A549 (cell line): Measurements from ENCODE around the gene PPP1CB.

- PRO-cap = no peak
CAGE:
- cytosol, long polyA plus RNA = no peak
- long polyA plus RNA = no peak
- nucleus, long polyA plus RNA = no peak
Observed at GRCh38 chr2:28117226-28117579, 226.7 kb downstream of the BABAM2 start.

- PRO-cap = no peak
CAGE:
- cytosol, long polyA plus RNA = no peak
- long polyA plus RNA = no peak
- nucleus, long polyA plus RNA = no peak
Observed at GRCh38 chr2:28172154-28172982, 220.3 kb upstream of the FOSL2 start.

GRCh38 chr2:28175307-28176006 is 217.2 kb upstream of the FOSL2 start:
- PRO-cap = no peak
CAGE:
- cytosol, long polyA plus RNA = no peak
- long polyA plus RNA = no peak
- nucleus, long polyA plus RNA = no peak

- PRO-cap = no peak
CAGE:
- cytosol, long polyA plus RNA = no peak
- long polyA plus RNA = no peak
- nucleus, long polyA plus RNA = no peak
Observed at GRCh38 chr2:28394445-28394890, 1.8 kb downstream of the FOSL2 start.

DNA sequence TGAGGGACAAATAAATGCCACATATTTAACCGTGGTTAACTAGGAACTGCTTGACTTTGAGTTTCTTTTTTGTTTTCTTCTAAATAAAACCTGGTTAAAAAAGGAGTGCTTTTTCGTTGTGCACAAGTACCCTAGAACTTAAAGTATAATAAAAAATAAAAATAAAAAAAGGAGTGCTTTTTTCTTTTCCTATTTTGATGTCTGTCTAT is 4.3 kb downstream of the FOSL2 start:
- PRO-cap = no peak
CAGE:
- cytosol, long polyA plus RNA = no peak
- long polyA plus RNA = no peak
- nucleus, long polyA plus RNA = no peak

- PRO-cap = no peak
CAGE:
- cytosol, long polyA plus RNA = no peak
- long polyA plus RNA = no peak
- nucleus, long polyA plus RNA = no peak
Observed at GRCh38 chr2:28407850-28408681, 15.4 kb downstream of the FOSL2 start.

DNA sequence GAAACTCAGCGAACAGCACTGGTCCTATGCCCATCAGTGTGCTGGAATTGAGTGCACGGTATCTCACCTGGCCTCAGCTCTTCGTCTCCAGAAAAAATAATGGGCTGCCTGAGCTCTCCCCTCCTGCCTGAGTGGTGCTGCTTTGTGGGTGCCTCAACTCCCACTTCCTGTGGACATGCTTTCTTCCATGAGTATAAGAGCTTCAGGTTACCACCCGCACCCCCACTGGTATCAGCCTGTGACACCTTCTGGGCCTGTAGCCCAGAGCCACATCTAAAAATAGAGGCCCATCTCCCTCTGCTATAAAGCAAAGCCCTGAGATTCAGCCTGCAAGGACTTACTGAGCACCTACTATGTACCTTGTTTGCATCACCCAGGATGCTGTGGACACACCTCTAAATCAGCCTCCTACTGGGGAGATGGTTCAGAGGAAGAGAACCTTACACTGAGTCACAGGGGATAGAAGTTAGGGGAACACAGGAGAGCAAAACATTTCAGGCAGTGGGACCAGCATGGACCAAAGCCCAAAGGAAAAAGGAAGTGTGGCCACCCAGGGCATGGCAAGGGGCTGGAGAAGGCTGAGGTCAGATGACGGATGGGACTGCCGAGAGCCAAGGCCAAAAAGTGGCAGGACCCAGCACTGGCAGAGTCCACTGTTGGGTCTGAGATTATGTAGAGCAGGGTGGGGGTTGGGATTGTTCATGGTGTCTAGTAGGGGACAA is 123.8 kb upstream of the PPP1CB start:
- PRO-cap = no peak
CAGE:
- cytosol, long polyA plus RNA = no peak
- long polyA plus RNA = no peak
- nucleus, long polyA plus RNA = no peak

DNA sequence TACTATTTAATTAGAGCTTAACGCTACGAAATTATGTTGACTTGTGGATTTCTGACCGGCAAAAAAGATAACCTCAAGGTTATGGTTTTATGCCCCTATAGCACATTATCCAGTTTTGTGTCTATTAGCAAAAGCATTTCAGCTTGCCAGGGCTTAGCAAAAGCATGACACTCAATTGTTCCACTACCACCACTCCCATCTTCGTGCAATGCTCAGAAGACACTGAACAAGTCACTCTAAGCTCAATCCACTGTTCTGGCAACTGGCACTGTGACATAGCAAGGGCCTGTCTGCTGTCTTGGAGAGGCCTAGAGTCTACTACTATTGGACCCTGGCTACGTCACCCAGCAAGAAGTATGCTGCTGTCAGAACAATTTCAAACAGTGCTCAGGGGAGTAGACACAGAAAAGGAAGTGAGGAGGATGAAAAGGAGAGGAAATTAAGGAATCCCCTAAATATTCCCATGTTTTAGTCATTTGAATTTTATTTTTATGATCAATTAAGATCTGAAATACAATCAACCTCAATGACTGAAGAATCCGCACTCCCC is 103.5 kb upstream of the PPP1CB start:
- PRO-cap = no peak
CAGE:
- cytosol, long polyA plus RNA = no peak
- long polyA plus RNA = no peak
- nucleus, long polyA plus RNA = no peak

DNA sequence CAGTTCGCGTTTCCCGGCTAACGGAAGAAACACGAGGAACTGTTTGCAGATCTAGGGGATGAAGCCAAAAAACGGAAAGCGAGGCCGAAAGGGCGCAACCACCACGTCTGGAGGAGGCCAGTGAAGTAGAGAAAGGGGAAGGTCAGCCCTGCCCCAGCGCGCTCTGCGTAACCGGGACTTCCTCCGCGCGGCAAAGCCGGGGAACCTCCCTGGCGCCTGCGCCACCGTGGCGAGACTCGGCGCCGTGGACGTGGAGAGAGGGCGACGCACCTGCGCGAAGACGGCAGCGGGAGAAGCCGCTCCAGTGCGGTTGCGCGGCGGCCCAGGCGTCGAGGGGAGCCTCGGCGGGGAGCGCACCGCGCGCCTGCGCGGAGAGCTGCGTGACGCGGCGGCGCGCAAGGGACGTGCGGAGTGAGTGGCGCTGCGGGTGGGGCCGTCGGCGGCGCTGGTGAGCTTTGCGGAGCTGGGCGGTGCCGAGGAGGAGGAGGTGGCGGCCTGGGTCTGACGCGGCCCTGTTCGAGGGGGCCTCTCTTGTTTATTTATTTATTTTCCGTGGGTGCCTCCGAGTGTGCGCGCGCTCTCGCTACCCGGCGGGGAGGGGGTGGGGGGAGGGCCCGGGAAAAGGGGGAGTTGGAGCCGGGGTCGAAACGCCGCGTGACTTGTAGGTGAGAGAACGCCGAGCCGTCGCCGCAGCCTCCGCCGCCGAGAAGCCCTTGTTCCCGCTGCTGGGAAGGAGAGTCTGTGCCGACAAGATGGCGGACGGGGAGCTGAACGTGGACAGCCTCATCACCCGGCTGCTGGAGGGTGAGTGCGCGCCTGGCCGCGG is at the start of gene PPP1CB:
PPP1CB (plus strand) TSS at position 458 of the 826 bp plus-strand sequence.
- PRO-cap = bidirectional peak, plus-strand start at position 735 of the sequence, minus-strand start at position 227 of the sequence
CAGE:
- cytosol, long polyA plus RNA = no peak
- long polyA plus RNA = start-site peak on the plus strand centred at position 461 of the sequence, 134 bp wide, 236 and 457 reads in 2 replicates; start-site peak on the plus strand centred at position 639 of the sequence, 68 bp wide, 49 and 68 reads in 2 replicates; start-site peak on the plus strand centred at position 748 of the sequence, 40 bp wide, 169 and 118 reads in 2 replicates
- nucleus, long polyA plus RNA = no peak

DNA sequence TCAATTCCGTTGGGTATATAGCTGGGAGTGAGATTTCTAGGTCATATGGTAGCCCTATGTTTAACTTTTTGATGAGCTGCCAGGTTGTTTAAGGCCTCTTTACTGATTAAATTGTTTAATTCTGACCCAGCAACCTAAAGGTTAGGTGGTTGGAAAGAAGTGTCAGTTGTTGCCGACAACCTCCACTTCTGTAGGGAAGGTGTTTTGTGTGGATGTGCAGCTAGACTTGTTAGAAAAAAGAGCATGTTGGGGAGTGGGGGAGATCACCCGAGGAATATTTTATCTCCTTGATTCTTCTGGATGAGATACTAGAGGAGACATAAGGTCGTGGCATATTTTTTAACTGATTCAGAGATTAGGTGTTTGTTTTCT is 5.7 kb downstream of the PPP1CB start:
- PRO-cap = no peak
CAGE:
- cytosol, long polyA plus RNA = no peak
- long polyA plus RNA = no peak
- nucleus, long polyA plus RNA = no peak

- PRO-cap = no peak
CAGE:
- cytosol, long polyA plus RNA = no peak
- long polyA plus RNA = no peak
- nucleus, long polyA plus RNA = no peak
Observed at GRCh38 chr2:28924132-28924948, 29.9 kb downstream of the WDR43 start.

DNA sequence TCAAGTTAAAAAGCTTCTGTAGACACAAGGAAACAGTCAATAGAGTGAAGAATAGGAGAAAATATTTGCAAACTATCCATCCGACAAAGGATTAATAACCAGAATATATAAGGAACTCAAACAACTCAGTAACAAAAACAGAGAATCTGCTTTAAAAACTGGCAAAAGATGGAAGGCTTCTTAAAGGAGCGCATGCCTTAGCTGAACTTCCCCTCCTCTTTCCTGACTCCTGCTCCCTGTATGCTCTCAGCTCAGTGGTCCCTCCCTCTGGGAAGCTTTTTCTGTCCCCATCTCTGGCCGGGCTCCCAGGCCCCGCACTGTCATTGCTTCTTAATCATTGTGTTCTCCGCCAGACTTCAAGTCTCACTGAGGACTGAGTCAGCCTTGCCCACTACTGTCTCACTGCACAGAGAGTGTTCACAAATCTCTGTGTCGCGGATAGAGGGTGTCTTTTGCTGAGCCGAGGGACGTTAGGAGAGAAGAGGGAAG is 16.1 kb downstream of the TOGARAM2 start:
- PRO-cap = no peak
CAGE:
- cytosol, long polyA plus RNA = no peak
- long polyA plus RNA = no peak
- nucleus, long polyA plus RNA = no peak

- PRO-cap = no peak
CAGE:
- cytosol, long polyA plus RNA = no peak
- long polyA plus RNA = no peak
- nucleus, long polyA plus RNA = no peak
Observed at GRCh38 chr2:29001801-29002429, 20.8 kb downstream of the TOGARAM2 start.

DNA sequence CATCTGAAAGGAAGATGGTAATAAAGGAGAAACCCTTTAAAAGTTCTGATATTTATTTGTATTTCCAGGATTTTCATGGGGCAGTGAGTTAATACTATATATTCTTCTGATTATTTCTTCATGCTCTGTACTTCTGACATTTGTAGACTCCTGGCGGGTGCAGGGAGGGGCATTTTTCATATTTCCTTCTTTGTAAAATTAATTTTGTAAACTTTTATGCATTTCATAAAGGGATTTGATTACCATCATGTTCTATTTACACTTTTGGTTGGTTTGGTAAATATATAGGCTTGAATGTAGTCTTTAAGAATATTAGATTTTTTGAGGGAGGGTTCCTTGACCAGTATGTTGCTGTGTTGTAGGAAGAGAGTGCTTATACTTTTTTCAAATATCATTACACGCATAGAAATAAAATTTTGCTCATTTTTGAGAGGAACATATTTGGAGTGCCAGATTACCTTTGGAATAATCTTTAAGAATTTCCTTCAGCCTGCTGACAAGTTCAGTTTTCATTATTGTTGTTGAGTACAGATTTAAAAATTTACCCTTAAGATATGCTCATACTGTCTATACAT is 16.3 kb downstream of the CLIP4 start:
- PRO-cap = no peak
CAGE:
- cytosol, long polyA plus RNA = no peak
- long polyA plus RNA = no peak
- nucleus, long polyA plus RNA = start-site peak on the plus strand centred at position 308 of the sequence, 848 bp wide, 17 and 11 reads in 2 replicates

GRCh38 chr2:29315137-29315321 is 199.8 kb downstream of the CLIP4 start:
- PRO-cap = no peak
CAGE:
- cytosol, long polyA plus RNA = no peak
- long polyA plus RNA = no peak
- nucleus, long polyA plus RNA = no peak

DNA sequence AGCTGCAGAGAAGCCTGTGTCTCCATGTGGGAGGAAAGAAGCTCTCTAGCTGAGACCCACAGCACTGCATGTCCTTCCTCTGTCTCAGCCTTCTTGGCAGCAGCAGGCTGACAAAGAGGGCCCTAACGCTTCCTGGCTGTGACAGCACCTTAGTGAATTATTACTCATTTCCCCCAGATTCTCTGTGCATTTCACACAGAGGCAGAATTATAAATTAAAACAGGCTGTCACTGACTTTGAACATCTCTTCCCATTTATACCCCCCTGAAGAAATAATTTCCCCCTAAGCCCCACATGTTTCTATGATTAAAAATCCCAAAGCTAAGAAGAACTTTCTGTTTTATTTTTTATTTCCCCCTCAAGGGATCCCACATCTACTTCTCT is 206.9 kb downstream of the CLIP4 start:
- PRO-cap = no peak
CAGE:
- cytosol, long polyA plus RNA = no peak
- long polyA plus RNA = no peak
- nucleus, long polyA plus RNA = no peak

- PRO-cap = no peak
CAGE:
- cytosol, long polyA plus RNA = no peak
- long polyA plus RNA = no peak
- nucleus, long polyA plus RNA = no peak
Observed at GRCh38 chr2:29437598-29437862, 322.3 kb downstream of the CLIP4 start.

- PRO-cap = no peak
CAGE:
- cytosol, long polyA plus RNA = no peak
- long polyA plus RNA = no peak
- nucleus, long polyA plus RNA = no peak
Observed at GRCh38 chr2:30267009-30267610, 35.8 kb downstream of the LBH start.

- PRO-cap = no peak
CAGE:
- cytosol, long polyA plus RNA = no peak
- long polyA plus RNA = no peak
- nucleus, long polyA plus RNA = no peak
Observed at GRCh38 chr2:30421431-30422015, 25.5 kb upstream of the LCLAT1 start.

DNA sequence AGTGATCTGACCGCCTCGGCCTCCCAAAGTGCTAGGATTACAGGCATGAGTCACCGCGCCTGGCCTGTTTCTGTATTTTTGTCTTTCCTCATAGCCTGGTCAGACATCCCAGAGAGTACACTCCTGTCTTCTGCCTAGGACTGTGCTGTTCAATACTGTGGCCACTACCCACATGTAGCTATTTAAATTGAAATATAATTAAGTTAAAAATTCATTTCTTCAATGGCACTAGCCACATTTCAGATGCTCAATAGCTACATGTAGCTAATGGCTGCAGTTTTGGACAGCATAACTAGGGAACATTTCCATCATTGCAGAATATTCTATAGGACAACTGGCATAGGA is 64.2 kb downstream of the LCLAT1 start:
- PRO-cap = no peak
CAGE:
- cytosol, long polyA plus RNA = no peak
- long polyA plus RNA = no peak
- nucleus, long polyA plus RNA = no peak